Liver (tissue), 9 donors: ENCODE data around the gene UCK1.

DNA sequence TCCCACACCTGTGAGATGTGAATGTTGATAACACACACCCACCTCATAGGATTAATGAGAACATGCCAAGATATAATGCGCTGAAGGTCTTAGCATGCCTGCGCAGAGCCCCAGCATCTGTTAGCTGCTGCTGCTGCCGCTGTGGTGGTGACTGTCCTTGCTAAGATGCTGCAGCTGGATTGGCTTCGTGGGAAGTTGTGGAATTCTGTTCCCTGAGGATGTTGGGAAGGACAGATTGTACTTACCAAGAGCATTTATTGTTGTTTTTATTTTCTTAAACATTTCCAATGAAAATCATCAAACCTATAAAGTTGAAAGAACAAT lies 52.5 kb upstream of the ABL1 start:
- PRO-cap, 5 experiments: no peak in any of the 5 experiments
- RAMPAGE, long total RNA, 2 experiments: no peak in any of the 2 experiments
- RRBS: no CpG with 5 or more reads among the region's 4 CpGs

DNA sequence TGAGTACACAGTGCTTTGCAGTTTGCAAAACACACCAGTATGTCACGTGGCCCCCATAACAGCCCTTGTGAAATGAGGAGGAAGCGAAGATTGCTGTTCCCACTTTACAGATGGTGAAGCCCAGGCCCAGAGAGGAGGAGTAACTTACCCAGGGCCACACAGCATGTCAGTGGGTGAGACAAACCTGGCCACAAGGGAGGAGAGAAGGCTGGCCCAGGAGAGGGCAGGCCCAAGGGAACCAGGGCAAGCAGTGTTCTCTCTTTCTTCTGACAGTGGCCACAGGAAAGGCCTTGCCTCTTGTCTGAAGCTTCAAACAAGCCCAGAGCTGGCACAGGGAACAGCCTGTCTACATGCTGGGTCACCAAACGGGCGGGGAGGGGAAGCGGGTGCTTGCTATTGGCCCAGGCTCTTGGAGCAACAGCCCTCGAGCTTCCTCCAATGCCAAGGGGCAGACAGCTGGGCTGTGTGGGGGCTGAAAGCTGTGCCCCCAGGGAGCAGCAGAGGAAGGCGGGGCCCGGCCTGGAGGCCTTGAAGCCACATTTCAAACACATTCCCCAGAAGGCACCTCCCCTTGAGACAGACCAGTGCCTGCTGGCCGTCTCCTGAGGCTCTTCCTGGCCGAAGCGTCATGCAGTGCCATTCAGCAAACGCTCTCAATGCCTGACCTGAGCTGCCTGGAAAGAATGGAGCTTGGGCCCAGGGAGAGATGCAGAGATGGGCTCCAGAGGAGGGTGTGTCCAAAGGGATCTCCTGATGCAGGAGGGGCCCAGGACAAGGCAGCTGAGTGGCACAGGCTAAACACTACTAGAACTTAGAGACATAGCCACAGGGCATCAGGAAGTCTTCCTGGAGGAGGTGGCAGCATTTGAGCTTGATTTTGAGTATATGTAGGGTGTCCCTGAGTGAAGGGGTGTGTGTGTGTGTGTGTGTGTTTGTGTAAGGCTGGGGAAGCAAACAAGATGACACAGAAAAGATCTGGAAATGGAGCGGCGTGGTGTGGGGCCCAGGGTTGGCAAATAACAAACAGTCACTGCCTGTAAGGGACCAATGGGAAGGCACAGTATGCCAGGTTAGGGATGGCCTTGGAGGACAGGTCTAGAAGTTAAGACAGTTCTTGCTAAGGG lies 2.6 kb downstream of the FIBCD1 start:
- PRO-cap, 5 experiments: no peak in any of the 5 experiments
- RAMPAGE, long total RNA, 2 experiments: no peak in any of the 2 experiments
- RRBS: no CpG with 5 or more reads among the region's 14 CpGs

DNA sequence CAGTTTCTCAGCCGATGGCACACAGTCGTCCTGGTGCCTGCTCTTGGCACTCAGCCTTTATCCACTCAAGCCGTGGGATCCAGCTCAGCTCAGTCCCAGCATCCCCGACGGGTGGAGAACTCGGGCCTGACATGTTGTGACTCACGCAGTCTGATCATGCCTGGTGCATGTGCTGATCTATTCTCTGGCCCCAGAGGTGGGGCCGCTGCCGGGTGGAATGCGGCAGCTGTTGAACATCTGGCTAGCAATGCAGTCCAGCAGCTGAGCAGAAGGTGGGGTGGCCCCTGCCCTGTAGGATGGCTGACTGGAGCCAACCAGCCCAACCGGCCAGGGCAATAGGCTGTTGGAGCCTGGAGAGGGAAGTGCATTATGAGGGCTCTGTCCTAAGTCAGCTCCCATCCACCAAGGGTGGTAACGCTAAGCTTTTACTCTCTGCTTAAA lies 1.7 kb upstream of the AIF1L start:
- PRO-cap, 5 experiments: no peak in any of the 5 experiments
- RAMPAGE, long total RNA, 2 experiments: no peak in any of the 2 experiments
- RRBS: 30% methylated on average over 3 of the region's 12 CpGs

- PRO-cap, 5 experiments: no peak in any of the 5 experiments
- RAMPAGE, long total RNA, 2 experiments: no peak in any of the 2 experiments
- RRBS: no CpG with 5 or more reads among the region's 6 CpGs
These were observed 14.9 kb downstream of the NUP214 start for GRCh38 chr9:131140306-131140758.

- PRO-cap, 5 experiments: no peak in any of the 5 experiments
- RAMPAGE, long total RNA, 2 experiments: no peak in any of the 2 experiments
- RRBS: no CpG with 5 or more reads among the region's 1 CpG
These were observed 18.1 kb downstream of the NUP214 start for GRCh38 chr9:131143390-131144005.

DNA sequence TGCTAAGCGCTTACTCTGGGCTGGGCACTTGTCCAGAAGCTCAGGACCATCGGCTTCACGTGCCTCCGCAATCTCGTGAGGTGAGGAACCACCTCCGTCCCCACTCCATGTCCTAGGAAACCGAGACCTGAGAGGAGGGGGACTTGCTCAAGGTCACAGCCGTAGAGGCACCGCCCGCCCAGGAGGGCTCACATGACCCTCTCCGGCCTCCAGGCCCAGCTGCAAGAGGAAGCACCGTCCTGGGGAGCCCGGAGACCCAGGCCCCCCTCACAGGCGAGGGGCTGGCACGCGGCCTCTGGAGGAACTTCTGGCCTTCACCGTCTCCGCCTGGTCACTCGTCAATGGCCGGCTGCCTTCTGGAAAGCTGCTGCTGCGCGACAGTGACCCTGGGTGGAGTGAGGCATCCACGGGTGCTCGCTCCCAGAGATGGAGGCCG lies 24.2 kb downstream of the FAM78A start:
- PRO-cap, 5 experiments: no peak in any of the 5 experiments
- RAMPAGE, long total RNA, 2 experiments: no peak in any of the 2 experiments
- RRBS: 35% methylated on average over 8 of the region's 25 CpGs

DNA sequence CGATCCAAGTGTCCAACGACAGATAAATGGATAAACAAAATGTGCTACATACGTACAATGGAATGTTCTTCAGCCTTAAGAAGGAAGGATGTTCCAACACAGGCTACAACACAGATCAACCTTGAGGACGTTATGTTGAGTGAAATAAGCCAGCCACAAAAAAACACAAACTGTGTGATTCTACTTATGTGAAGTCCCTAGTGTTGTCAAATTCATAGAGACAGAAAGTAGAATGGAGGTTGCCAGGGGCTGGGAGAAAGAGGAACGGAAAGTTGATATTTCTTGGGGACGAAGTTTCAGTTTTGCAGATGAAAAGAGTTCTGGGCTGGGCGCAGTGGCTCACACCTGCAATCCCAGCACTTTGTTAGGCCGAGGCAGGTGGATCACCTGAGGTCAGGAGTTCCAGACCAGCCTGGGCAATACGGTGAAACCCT lies 13.7 kb downstream of the FAM78A start:
- PRO-cap, 5 experiments: no peak in any of the 5 experiments
- RAMPAGE, long total RNA, 2 experiments: no peak in any of the 2 experiments
- RRBS: no CpG with 5 or more reads among the region's 9 CpGs

GRCh38 chr9:131271511-131272427 lies 4.5 kb downstream of the FAM78A start:
- PRO-cap, 5 experiments: no peak in any of the 5 experiments
- RAMPAGE, long total RNA, 2 experiments: no peak in any of the 2 experiments
- RRBS: no CpG with 5 or more reads among the region's 10 CpGs

DNA sequence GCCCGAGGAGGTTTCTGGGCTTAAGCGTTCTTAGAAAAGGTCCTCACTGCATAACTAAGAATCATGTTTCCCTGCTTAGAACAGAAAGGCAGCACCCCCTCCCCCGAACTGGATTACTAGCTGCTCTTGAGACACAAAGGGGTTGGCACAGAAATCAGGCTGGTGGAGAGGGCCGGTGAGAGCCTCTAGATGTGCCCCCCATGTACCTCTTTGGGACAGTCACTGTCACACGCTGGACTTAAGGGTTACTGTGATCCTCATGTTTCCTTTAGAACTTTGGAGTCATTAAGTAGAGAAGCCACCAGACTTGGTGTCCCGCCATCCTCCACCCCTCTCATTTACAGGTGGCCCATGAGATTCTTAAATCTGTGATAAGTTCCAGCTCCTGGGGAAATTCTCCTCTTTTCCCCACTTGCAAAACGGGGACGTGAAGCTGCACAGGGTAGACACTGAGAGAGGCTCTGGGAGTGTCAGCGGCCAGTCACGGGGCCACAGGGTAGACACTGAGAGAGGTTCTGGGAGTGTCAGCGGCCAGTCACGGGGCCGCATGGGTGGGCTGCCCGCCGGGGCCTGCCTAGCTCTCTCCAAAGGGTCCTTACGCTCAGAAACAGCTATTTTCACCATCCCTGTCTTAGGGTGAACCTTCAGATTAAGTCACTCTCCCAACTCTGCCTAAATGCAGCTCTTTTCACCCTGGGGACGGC lies 1.8 kb downstream of the FAM78A start:
- PRO-cap, 5 experiments: peak in 5 of 5 experiments; most common plus-strand start position 534 of the sequence (in 4); most common minus-strand start position 463 of the sequence (in 3)
- RAMPAGE, long total RNA, 2 experiments: no peak in any of the 2 experiments
- RRBS: no CpG with 5 or more reads among the region's 17 CpGs

DNA sequence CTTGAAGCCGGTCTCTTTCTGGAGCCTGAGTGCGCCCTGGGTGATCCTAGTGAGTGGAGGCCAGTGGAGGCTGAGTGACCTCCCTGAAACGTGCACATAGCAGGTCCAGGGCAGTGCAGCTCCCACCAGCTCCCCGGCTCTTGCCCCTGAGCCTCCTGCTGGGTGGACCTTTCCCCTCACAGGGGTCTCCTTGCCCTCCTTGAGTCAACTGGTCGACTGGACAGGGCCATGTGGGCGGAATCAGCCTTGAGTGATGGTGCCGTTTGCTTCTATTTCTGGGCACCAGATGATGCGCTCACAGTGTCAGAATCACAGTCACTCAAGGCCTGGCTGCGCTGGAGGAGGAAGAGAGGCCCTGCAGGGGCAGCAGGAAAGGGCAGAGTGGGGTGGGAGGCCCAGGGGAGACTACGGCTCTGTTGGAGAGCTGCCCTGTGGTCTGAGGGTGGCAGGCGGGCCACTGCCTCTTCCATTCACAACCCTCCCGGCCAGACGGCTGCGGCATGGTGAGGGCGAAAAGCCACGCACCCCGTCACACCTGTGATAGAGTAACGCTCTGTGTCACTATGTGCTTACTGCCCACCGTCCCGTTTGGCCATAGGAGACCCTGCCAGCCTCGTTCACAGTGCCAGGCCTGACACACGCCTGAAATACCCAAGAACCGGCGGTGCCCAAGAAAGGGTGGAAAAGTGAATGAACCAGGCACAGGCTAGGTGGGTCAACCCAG lies 9.8 kb downstream of the PLPP7 start:
- PRO-cap, 5 experiments: no peak in any of the 5 experiments
- RAMPAGE, long total RNA, 2 experiments: no peak in any of the 2 experiments
- RRBS: 100% methylated on average over 1 of the region's 24 CpGs

GRCh38 chr9:131394332-131395063 lies 612 bp downstream of the PRRC2B start:
- PRO-cap, 5 experiments: peak in 4 of 5 experiments; most common plus-strand start chr9:131394813 (in 1); most common minus-strand start chr9:131394694 (in 4)
- RAMPAGE, long total RNA, 2 experiments: no peak in any of the 2 experiments
- RRBS: under 1% methylated on average over 34 of the region's 84 CpGs

DNA sequence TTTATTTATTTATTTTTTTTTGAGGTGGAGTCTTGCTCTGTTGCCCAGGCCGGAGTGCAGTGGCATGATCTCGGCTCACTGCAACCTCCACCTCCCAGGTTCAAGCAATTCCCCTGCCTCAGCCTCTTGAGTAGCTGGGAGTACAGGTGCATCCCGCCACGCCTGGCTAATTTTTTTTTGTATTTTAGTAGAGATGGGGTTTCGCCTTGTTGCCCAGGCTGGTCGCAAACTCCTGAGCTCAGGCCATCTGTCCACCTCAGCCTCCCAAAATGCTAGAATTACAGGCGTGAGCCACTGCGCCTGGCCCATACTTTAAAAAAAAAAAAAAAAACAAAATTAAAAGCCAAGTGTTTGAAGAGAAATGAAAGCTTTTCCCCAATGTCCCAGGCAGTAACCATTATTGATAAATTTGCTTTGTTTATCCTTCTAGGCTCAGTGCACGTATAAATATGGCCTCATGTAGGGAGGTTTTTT lies 9.5 kb downstream of the PRRC2B start:
- PRO-cap, 5 experiments: no peak in any of the 5 experiments
- RAMPAGE, long total RNA, 2 experiments: no peak in any of the 2 experiments
- RRBS: no CpG with 5 or more reads among the region's 9 CpGs

DNA sequence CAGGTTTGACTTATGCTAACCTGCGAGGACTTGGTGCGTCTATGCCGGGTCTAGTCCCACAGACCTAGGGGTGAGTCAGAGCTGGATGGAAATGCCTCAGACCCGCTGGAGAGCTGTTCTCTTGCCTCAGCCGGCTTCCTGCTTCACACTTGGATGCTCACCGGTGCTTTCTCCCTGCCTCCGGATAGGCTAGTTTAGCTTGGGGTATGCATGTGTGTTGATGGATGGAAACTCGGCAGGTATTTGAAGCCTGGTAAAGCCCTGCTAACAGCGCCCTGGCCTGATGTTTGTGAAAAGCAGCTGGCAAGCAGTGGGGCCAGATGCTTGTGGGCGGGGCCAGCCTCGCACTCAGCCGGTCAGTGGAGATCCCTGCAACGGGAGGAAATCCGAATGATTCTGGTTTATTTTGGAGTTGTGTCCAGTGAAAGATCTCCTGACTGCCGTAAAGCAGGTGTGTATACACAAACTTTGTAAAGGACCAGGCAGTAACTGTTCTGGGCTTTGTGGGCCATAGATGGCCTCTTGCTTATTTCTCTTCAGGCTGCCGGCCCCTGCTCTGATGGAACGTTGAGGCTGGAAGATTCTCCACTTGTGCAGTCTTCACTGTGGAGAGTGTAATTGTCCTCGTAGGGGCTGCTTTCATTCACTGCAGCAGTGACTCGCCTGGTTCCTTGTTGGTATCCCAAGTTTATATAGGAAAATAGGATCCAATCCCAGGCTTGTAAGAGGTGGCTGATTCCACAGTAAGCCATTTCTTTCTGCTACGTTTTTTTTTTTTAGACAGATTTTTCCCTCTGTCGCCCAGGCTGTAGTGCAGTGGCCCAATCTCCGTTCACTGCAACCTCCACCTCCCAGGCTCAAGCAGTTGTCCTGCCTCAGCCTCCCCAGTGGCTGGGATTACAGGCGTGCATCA lies 29.5 kb downstream of the PRRC2B start:
- PRO-cap, 5 experiments: peak in 1 of 5 experiments; most common plus-strand start position 404 of the sequence (in 1); most common minus-strand start position 291 of the sequence (in 1)
- RAMPAGE, long total RNA, 2 experiments: no peak in any of the 2 experiments
- RRBS: 9% methylated on average over 3 of the region's 23 CpGs

GRCh38 chr9:131499685-131500342 lies 2.9 kb upstream of the POMT1 start:
- PRO-cap, 5 experiments: no peak in any of the 5 experiments
- RAMPAGE, long total RNA, 2 experiments: no peak in any of the 2 experiments
- RRBS: no CpG with 5 or more reads among the region's 13 CpGs

GRCh38 chr9:131522000-131522708 lies 8.9 kb downstream of the UCK1 start:
- PRO-cap, 5 experiments: no peak in any of the 5 experiments
- RAMPAGE, long total RNA, 2 experiments: no peak in any of the 2 experiments
- RRBS: 99% methylated on average over 9 of the region's 26 CpGs

DNA sequence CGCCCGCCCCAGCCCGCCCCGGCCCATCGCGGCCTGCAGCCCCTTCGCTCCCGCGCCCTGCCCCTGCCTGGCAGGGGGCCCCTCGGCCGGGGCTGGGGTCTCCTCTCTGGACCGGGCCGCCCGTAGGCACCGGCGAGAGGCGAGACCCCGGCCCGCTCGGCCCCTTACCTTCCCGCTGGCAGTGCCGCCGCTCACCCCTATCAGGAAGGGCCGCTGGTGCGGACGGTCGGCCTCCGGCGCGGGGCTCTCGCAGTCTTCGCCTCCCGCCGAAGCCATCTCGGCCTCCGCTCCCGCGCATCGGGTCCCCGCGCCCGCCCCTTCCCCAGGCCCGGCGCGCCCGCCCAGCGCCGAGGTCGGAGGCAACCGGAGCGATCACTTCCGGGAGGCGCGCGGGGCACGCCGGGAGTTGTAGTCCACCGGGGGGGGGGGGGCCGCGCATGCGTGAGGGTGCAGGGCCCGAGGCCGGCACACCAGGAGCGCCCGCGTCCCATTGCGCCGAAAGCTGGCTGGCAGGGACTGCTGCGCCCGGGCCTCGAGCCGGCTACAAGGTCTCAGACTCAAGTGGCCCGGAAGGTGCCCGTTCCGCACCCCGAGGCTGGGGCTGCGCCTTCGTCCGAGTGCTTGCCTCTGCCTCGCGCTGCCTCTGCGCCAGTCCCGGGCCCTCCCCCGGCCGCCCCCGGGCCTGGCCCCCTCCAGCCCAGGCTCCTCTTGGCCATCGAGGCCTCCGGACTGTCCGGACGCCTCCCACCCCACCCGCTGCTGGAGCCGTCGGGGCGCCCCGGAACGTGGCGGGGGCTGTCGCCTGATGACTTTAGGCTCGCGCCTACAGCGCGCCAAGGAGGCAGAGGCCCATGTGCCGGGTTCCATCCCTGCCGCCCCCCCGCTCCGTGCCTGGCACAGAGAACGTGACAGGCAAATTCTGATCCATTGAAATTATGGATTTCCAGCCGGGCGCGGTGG lies at the start of gene UCK1:
Gene UCK1, minus strand, starts transcription at position 365 of the 960 bp plus-strand sequence.
- PRO-cap, 5 experiments: peak in 5 of 5 experiments; most common plus-strand start position 493 of the sequence (in 4); most common minus-strand start position 361 of the sequence (in 3)
- RAMPAGE, long total RNA, 2 experiments: start-site peak on the minus strand in 1 of 2 experiments, centred at position 325 of the sequence, 466 reads per replicate
- RRBS: 11% methylated on average over 71 of the region's 110 CpGs

GRCh38 chr9:131576794-131577810 lies 31.8 kb downstream of the PRRT1B start:
- PRO-cap, 5 experiments: no peak in any of the 5 experiments
- RAMPAGE, long total RNA, 2 experiments: no peak in any of the 2 experiments
- RRBS: no CpG with 5 or more reads among the region's 26 CpGs

- PRO-cap, 5 experiments: no peak in any of the 5 experiments
- RAMPAGE, long total RNA, 2 experiments: no peak in any of the 2 experiments
- RRBS: no CpG with 5 or more reads among the region's 16 CpGs
These were observed 48.3 kb downstream of the PRRT1B start for GRCh38 chr9:131593484-131594095.

DNA sequence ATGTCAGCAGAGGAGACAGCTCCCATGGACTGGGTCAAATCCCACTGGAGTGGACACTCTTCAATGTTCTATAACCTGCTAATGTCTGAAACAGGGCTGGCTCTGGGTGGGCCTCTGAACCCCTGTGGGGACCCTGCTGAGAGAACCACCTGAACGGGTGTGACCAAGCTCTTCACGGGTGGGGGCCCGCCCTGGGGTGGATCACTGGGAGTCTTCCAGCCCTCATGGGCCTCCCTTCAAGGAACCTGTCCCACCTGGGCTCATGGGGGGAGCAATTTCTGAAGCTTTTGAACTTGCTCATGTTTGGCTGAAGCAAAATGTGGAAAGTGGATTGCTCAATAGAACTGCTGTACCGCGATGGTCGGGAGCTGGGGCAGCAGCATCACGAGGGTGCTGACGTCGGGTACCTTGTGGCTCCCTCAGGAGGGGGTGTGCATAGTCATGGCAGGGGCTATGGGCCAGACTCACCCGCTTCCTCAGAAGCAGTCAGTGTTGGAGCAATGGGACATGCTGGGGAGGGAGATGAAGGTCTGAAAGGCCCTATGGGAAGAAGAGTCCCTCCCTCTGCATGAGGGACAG lies 57.8 kb downstream of the PRRT1B start:
- PRO-cap, 5 experiments: no peak in any of the 5 experiments
- RAMPAGE, long total RNA, 2 experiments: no peak in any of the 2 experiments
- RRBS: no CpG with 5 or more reads among the region's 10 CpGs

- PRO-cap, 5 experiments: peak in 1 of 5 experiments; most common plus-strand start chr9:131609042 (in 1)
- RAMPAGE, long total RNA, 2 experiments: no peak in any of the 2 experiments
- RRBS: no CpG with 5 or more reads among the region's 34 CpGs
These were observed 63.0 kb downstream of the PRRT1B start for GRCh38 chr9:131607914-131609138.